Right atrium auricular region (tissue), 2 donors: ENCODE results near the genes UBQLN4, LAMTOR2 and SMG5.

GRCh38 chr1:155678800-155679383, 9.7 kb downstream of the YY1AP1 start:
- PRO-cap: no peak
- RAMPAGE, long total RNA, 2 experiments: no peak in any of the 2 experiments

- PRO-cap: no peak
- RAMPAGE, long total RNA, 2 experiments: no peak in any of the 2 experiments
Observed at GRCh38 chr1:155899837-155900860, 11.0 kb downstream of the RIT1 start.

DNA sequence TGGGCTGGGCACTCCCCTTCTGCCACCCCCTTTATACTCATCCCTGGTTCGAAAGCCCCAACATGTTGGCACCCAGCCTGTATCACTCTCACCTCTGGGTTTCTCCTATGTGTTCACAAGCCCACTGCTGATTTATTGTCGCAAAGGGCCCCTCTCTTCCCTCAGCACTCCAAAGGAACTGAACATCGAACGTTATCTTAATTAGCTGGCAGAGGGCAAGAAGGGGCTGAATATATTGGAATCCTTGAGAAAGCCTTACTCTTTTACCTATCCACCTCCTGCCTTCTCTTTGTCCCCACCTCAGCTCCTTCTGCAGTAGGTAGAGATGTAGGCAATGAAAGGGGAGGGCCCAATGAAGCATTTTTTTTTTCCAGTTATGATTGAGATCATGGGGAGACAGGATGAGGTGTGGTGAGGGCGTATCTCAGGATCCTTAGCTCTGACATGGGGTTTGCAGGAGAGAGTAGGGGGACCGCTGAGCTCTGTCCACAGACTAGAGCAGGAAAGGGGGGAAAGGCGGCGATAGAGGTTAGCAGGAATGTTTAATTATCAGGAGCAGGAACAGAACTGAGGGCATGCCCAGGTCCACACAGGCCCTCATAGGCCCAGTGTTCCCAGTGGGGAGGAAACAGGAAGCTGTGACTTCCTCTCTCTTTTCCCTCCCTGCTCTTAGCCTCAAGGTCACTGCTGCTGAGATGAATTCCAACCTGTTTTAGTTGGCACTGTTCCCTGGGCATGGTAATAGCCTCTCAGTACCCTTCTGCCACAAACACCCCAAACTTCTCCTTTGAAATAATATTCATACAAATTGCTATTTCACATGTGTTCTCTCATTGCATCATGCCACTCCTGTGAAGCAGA, 993 bp upstream of the RXFP4 start:
- PRO-cap: bidirectional peak, plus-strand start at position 442 of the sequence, minus-strand start at position 336 of the sequence; bidirectional peak, plus-strand start at position 653 of the sequence, minus-strand start at position 569 of the sequence
- RAMPAGE, long total RNA, 2 experiments: no peak in any of the 2 experiments

DNA sequence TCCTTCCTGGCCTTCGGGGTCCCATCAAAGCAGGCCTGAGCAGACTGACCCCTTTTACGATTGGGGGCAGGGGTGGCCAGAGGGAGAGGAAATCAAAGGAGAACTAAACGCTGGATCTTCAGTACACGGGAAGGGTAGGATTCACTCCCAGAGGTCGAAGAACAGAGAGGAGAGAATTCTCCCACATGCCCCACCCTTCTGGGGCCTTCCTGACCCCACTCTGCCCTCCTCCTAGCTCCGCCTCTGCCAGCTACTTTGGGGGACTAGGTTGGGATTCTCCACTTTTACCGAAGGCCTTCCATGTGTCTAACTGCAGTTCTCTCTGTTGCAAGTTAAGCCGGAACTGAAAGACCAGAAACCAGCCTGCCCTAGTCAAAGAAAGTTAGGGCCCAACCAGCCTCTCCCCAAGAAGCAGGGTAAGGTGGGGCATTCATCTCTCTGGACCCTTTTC, 661 bp upstream of the ARHGEF2 start:
- PRO-cap: bidirectional peak, plus-strand start at position 281 of the sequence, minus-strand start at position 143 of the sequence; unidirectional peak, minus-strand start at position 345 of the sequence
- RAMPAGE, long total RNA, 2 experiments: start-site peak on the minus strand in 2 of 2 experiments, centred at positions 119 to 177 of the sequence, 68 to 89 reads per replicate

GRCh38 chr1:155982869-155984176, 5.0 kb upstream of the ARHGEF2 start:
- PRO-cap: bidirectional peak, plus-strand start at chr1:155983761, minus-strand start at chr1:155983605
- RAMPAGE, long total RNA, 2 experiments: start-site peak on the minus strand in 2 of 2 experiments, at chr1:155983384-155983529 at its widest, 71 to 134 reads per replicate

DNA sequence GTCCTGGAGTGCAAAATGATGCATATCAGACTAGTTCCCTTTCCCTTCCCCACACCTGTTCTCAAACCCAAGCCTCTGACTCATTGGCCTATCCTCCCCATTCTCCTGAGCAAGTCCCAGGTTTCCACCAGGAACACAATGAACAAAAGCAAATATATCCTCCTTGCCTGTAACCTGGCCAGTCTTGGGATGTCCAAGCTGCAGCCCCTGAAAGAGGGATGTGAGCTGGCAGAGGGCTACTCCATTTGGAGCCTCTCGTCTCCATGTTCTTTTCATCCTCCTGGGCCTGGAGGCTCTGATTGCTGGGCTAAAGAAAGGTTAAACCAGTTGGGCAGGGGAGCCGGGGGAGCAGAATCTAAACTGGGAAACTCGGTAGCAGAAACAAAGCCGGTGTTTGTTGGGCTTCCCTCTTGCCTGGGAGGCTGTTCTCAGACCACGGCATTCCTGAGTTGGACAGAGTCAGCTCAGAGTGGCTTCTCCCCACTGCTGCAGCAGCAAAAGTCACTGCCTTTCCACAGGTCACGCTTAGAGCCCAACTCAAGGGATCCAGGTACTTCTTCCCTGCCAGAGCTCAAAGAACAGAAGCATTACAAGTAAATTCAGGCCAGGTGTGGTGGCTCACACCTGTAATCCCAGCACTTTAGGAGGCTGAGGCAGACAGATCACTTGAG, 13.9 kb downstream of the SSR2 start:
- PRO-cap: no peak
- RAMPAGE, long total RNA, 2 experiments: no peak in any of the 2 experiments

- PRO-cap: no peak
- RAMPAGE, long total RNA, 2 experiments: no peak in any of the 2 experiments
Observed at GRCh38 chr1:156041613-156041985, 12.0 kb downstream of the UBQLN4 start.

- PRO-cap: bidirectional peak, plus-strand start at chr1:156053922, minus-strand start at chr1:156053783
- RAMPAGE, long total RNA, 2 experiments: no peak in any of the 2 experiments
Observed at GRCh38 chr1:156053233-156054007, at the start of gene UBQLN4. TSS of gene UBQLN4 (minus strand) at chr1:156053798.

DNA sequence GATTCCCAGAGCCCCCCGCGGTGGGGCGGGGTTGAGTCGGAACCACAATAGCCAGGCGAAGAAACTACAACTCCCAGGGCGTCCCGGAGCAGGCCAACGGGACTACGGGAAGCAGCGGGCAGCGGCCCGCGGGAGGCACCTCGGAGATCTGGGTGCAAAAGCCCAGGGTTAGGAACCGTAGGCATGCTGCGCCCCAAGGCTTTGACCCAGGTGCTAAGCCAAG, at the start of gene LAMTOR2:
Gene LAMTOR2, plus strand, starts transcription at position 76 of the 223 bp plus-strand sequence.
- PRO-cap: bidirectional peak, plus-strand start at position 96 of the sequence, minus-strand start outside the sequence
- RAMPAGE, long total RNA, 2 experiments: start-site peak on the plus strand in 2 of 2 experiments, centred at positions 113 to 119 of the sequence, 1,440 to 1,793 reads per replicate

DNA sequence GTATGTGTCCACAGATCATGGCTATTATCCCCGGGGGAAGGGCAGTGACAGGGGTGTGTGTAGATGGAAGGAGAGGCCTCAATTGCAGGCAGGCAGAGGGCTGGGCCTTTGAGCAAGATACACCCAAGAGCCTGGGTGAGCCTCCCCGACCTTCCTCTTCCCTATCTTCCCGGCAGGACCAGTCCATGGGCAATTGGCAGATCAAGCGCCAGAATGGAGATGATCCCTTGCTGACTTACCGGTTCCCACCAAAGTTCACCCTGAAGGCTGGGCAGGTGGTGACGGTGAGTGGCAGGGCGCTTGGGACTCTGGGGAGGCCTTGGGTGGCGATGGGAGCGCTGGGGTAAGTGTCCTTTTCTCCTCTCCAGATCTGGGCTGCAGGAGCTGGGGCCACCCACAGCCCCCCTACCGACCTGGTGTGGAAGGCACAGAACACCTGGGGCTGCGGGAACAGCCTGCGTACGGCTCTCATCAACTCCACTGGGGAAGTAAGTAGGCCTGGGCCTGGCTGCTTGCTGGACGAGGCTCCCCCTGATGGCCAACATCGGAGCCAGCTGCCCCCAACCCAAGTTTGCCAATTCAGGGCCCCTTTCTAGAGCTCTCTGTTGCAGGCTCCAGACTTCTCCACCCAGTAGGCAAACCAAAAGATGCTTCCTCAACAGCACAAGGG, 16.5 kb upstream of the SEMA4A start:
- PRO-cap: no peak
- RAMPAGE, long total RNA, 2 experiments: no peak in any of the 2 experiments

GRCh38 chr1:156149065-156150413, 3.8 kb upstream of the SEMA4A start:
- PRO-cap: no peak
- RAMPAGE, long total RNA, 2 experiments: no peak in any of the 2 experiments

- PRO-cap: no peak
- RAMPAGE, long total RNA, 2 experiments: no peak in any of the 2 experiments
Observed at GRCh38 chr1:156182391-156182720, 11.5 kb upstream of the SLC25A44 start.

GRCh38 chr1:156196347-156196886, 2.5 kb downstream of the SLC25A44 start:
- PRO-cap: no peak
- RAMPAGE, long total RNA, 2 experiments: no peak in any of the 2 experiments

DNA sequence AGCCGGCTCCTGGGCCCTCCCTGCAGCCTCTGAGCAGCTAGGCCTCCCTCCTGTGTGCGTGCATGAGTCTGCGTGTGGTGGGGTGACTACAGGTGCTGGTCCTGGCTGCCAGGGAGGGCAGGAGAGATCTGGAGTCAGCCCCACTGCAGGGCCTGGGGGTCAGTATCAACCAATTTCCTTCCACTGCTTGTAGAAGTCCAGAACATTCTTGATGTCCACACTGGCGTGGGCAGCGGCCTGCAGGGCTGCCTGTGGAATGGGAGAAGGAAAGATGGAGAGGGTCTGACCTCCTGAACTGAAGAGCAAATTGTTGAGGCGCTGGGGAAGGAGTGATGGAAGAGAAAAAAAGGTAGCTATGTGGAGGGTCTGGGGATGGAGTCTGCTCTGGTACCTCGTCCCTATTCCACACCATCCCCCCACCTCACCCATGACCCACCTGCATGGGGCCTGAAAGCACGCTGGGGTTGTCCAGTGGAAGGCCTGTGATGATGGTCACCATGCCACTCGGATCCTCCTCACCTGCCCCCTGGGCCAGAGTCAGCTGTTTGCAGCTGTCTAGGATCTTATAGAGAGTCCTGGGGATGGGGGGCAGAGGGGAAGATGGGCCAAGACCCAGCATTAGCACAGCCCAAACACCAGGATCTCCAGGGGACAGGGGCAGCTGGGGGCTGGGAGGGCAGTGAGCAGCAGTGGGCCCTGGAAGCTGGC, 2.7 kb upstream of the PAQR6 start:
- PRO-cap: no peak
- RAMPAGE, long total RNA, 2 experiments: no peak in any of the 2 experiments

DNA sequence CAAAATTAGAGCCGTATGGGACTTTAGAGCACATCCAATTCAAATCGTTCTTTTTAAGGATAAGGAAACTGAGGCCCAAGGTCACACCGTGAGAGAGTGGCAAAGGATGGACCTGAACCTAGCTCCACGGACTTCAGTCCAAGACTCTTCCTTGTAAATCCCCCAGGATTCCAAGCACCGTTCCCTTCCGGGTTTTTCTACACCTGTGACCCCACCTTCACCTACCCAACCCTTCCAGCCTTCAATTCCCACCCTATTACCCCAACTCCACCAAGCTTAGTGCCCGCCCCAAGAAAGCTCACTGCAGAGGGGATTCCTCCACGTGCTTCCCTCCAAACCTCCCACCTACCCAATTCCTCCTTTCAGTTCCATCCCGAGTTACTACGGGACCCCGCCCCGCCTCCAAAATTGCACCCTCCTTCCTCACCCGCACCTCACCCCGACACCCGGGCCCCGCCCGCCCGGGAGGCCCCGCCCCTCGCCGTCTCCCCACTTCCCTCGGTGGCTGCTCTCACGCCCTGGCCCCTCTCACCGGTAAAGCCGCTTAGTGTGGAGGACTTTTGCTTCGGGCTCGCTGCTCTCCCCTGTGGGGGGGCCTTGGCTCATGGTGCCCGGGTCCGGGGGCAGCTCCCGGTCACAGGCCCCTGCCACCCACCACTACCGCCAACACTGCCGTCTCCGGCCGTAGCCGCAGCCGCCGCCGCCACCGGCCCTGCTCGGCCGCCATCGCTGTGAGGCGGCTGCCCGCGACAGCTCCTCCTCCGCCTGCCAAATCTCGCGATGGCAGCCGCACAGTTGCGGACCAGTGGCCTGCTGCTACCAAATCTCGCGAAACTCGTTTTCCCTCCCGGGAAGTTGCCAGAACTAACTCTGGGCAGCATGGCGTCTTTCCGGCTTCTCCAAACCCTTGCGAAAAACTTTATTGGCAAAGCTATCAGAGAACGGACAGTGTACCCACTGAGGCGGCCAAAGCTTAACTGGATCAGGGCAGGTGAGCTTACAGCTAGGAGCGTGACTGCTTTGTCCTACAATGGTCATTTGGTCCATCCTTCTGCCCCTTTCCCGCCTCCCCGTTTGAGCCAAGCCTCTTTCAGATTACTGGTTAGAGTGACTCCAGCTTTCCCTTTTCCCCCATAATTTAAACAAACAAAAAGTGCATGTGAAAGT, at the start of gene SMG5:
Gene SMG5, minus strand, starts transcription at position 751 of the 1,167 bp plus-strand sequence.
- PRO-cap: bidirectional peak, plus-strand start at position 492 of the sequence, minus-strand start at position 410 of the sequence; bidirectional peak, plus-strand start at position 861 of the sequence, minus-strand start at position 733 of the sequence
- RAMPAGE, long total RNA, 2 experiments: start-site peak on the plus strand in 1 of 2 experiments, centred at position 859 of the sequence, 8 reads per replicate; start-site peak on the minus strand in 2 of 2 experiments, centred at positions 742 to 751 of the sequence, 367 to 988 reads per replicate

DNA sequence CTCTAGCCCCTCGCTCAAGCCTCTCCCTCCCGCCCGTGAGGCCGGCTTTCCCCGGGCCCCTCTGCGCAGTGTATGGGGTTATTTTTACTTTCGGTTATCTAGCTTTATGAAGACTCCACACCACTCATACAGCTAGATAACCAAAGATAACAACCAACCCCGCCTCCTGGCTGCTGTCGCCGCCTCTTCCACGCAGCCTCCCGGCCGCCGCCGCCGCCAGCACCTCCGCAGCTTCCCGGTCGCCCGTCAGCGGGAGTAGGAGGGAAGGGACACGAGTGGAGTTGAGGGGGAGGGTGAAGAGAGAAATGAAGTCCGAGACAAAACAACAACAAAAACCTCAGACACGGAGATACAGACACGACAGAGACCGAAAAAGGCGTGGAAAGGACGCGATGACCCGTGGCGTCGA, 51.3 kb downstream of the RHBG start:
- PRO-cap: no peak
- RAMPAGE, long total RNA, 2 experiments: no peak in any of the 2 experiments

DNA sequence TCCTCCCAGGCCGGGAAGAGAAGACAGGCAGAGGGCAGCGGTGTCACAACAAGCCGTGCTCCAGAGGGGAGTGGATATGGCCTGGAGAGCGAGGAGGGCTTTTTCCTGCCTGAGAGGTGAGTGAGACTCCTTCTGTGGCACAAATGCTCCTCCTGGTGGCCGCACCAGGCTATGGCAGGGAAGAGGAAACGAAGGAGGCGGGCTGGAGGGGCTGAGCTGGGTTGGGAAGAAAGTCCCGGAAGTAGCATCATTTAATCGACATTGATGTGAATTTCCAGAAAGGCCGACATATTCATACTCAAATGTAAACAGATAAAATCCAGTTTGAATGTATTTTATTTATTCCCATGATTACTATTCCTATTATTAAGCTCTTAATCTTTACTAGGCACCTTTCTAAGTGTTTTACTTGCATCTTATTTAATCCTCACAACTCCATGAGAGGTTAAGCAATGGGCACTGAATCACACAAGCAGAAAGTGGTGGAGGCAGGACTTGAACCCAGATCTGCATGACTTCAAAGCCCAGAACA, 54.7 kb downstream of the MEF2D start:
- PRO-cap: unidirectional peak, plus-strand start at position 254 of the sequence
- RAMPAGE, long total RNA, 2 experiments: no peak in any of the 2 experiments

DNA sequence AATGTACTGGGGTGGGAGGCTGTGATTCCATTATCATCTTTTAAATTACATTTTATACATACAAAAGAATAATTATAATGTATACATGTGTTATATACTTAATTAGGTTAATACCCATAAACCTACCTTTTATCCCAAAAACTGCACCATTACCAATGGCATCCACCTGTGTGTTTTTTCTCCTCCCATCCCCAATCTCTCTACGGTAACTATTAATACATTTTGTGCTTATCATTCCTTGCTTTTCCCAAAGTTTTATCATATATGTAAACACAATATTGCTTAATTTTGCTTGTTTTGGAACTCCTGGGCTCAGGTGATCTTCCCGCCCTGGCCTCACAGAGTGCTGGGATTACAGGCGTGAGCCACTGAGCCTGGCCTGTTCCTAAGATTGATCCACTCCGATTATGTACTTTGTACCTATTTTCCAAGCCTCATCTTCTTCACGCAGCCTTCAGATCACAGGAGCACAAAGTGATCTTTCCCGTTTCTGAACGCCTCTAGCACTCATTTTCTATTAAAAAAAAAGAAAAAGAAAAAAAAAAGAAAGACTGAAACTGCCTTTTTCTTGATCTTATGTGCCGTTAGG, 45.3 kb downstream of the MEF2D start:
- PRO-cap: no peak
- RAMPAGE, long total RNA, 2 experiments: no peak in any of the 2 experiments

DNA sequence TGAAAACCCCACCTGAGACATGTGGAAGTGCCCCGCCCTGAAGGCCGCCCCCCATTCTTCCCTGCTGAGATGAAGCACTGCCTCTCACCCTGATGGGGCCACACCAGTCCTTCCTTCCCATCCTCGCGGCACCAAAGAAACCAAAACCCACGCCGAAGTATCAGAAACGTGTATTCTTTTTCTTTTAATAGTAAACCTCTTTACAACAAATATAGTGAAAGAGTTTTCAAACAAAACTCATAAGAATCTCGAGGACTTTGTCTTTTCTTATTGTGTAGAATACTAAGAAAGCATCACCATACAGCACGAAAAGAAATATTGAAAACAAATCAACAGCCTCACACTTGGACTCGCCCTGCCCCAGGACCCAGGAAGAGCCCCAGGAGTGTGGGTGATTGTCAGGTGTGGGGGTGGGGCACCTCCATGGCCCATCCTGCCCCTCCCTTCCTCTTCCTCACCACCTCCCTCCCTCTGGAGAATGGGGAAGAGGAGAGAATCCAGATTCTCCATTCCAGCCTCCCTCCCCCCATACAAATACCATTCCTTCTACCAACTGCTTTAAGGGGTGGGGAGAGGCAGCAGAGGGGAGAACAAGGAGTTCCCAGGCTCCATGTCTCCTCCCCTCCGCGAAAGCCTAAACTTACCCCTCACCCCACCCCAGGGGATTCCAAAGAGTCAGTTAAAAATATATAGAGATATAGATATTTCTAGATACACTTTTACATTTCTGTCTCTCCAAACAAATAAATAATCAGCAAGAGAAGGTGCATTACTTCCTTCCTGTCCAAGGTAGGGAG, 36.8 kb downstream of the MEF2D start:
- PRO-cap: bidirectional peak, plus-strand start at position 561 of the sequence, minus-strand start at position 532 of the sequence
- RAMPAGE, long total RNA, 2 experiments: no peak in any of the 2 experiments

- PRO-cap: no peak
- RAMPAGE, long total RNA, 2 experiments: no peak in any of the 2 experiments
Observed at GRCh38 chr1:156480555-156481715, 19.6 kb downstream of the MEF2D start.